ENCODE measurements around a stretch of chr9.

DNA sequence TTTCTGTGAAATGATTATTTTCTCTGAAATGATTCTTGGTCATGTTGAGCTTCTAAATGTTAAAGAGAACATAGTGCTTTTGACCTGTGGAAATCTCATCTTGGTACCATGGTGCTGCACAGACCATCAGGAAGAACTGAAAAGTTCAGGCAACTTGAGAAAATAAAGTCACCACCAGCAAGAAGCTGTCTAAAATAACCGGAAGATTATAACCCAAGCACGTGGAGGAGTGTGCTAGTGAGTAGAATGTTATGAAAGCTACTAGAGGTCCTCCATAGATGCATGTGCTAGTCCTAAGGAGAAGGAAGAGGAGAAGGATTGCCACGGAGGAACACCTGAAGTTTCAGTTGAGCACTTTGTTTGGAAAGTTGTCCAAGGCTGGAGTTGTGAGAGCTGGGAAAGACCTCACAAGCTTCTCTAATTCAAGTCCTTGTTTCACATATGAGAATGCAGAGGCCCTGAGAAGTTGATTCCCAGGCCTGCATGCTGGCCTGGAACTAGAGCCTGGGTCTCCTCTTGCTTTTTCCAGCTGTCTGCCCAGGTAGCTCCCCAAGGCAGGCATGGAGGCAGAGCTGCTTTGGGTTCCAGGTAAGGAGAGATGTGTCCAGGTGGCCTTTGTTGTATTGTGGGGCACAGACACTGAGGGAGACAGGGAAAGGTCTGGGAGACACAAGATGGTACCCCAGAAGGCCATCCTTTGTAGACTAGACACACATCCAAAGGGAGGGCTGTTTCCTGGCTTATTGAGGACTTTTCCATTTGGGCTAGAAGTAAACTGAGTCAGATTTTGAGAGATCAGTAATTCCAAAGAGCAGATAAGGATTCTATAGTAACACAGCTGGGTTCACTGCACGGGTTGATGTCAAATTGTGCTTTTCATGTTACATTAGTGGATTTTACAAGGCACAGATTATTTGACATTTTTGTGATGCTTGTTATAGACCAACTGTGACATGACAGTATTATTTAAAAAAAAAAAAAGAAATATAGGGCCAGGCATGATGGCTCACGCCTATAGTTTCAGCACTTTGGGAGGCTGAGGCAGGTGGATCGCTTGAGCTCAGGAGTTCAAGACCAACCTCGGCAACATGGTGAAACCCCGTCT, 293.5 kb downstream of the AOPEP start:
- PRO-cap, result no peak
- RAMPAGE, long total RNA, result no peak

GRCh38 chr9:95023874-95024136, 293.7 kb downstream of the FANCC start:
- PRO-cap, result no peak
- RAMPAGE, long total RNA, result no peak

DNA sequence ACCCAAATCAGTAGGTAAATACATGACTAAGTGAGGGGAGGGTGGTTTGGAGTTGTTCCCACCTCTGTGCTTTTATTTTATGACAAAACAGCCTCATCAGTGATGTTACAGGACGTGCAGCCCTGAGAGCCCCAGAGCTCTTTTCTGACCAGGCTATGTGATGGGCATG, 284.9 kb downstream of the FANCC start:
- PRO-cap, result no peak
- RAMPAGE, long total RNA, result no peak

- PRO-cap, result no peak
- RAMPAGE, long total RNA, result no peak
These were observed 273.6 kb downstream of the FANCC start for GRCh38 chr9:95043844-95044387.

GRCh38 chr9:95065089-95065664, 252.3 kb downstream of the FANCC start:
- PRO-cap, result bidirectional peak, plus-strand start at chr9:95065474, minus-strand start at chr9:95065245
- RAMPAGE, long total RNA, result no peak

DNA sequence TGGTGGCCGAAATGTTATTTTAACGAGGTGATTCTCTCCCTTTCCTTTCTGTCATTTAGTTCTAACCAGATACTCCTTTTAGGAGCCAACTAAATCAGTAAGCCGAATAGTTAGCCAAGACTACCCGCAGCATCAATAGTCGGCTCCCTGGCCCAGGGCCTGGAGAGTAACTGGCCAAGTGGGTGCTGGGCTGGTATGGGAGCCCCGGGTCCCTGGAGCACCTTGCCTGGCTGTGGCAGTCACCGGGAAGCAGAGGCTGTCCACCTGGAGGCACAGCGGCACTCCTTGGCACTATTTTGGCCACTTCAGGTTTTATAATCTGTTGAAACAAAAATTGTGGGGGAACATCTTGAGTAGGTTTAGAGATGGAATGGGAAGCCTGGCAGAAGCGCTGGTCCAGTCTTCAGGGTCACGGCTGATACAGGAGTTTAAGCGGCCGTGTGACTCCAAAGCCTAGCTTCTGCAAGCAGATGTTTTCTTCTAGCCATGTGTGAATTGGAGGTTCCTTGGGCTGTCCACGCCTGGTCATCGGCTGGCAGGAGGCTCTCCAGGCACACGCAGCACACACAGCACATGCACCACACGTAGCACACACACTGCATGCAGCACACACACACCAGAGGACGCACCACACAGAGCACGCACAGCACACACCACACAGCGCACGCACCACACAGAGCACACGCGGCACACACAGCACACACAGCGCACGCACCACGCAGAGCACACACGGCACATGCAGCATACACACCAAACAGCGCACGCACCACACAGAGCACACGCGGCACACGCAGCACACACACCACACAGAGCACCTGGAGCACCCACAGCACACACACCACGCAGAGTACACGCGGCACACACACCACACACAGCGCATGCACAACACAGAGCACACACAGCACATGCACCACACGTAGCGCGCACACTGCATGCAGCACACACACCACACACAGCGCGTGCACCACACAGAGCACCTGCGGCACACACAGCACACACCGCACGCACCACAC, 234.5 kb downstream of the FANCC start:
- PRO-cap, result no peak
- RAMPAGE, long total RNA, result no peak

GRCh38 chr9:95099563-95100609, 217.6 kb downstream of the FANCC start:
- PRO-cap, result no peak
- RAMPAGE, long total RNA, result no peak

GRCh38 chr9:95112668-95113524, 204.6 kb downstream of the FANCC start:
- PRO-cap, result no peak
- RAMPAGE, long total RNA, result no peak

DNA sequence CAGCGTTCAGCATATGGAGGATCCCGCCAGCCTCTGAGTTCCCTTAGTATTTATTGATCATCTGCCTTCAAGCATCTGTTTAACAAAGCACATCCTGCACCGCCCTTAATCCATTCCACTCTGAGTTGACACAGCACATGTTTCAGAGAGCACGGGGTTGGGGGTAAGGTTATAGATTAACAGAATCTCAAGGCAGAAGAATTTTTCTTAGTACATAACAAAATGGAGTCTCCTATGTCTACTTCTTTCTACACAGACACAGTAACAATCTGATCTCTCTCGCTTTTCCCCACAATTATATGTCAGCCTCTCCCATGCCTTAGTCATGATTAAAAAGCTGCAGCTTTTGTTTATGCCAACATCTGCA, 47.6 kb downstream of the FANCC start:
- PRO-cap, result no peak
- RAMPAGE, long total RNA, result no peak

- PRO-cap, result unidirectional peak, plus-strand start at chr9:95313391
- RAMPAGE, long total RNA, result no peak
These were observed 4.4 kb downstream of the FANCC start for GRCh38 chr9:95313024-95313544.

- PRO-cap, result bidirectional peak, plus-strand start at chr9:95506010, minus-strand start at chr9:95505878; bidirectional peak, plus-strand start at chr9:95506188, minus-strand start at chr9:95506184
- RAMPAGE, long total RNA, result no peak
These were observed 3.4 kb downstream of the PTCH1 start for GRCh38 chr9:95505458-95506311.

GRCh38 chr9:95553035-95553716, 44.1 kb upstream of the PTCH1 start:
- PRO-cap, result bidirectional peak, plus-strand start at chr9:95553480, minus-strand start at chr9:95553340
- RAMPAGE, long total RNA, result no peak

GRCh38 chr9:95681066-95681455, 172.0 kb upstream of the PTCH1 start:
- PRO-cap, result no peak
- RAMPAGE, long total RNA, result no peak

DNA sequence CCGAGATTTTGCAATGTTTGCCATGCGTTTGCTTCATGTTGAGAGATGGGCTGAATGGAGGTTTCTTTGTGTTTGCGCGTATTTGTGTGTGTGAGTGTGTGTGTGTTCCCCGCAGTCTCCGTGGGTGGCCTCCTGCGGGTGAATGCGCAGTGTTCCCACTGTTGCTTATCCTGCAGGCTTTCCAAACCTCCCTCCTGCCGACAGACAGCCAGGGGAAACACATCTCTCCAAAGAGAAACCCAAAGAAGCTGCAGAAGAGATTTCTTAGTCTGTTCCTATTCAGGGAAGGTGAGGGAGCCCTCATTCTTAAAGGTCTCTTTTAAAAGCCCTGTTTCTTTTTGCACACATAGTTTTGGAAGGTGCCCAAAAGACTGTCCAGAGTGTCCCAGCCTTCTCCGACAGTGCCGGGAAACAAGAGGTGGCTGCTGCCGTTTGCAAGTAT, 103.8 kb upstream of the ERCC6L2 start:
- PRO-cap, result no peak
- RAMPAGE, long total RNA, result no peak

DNA sequence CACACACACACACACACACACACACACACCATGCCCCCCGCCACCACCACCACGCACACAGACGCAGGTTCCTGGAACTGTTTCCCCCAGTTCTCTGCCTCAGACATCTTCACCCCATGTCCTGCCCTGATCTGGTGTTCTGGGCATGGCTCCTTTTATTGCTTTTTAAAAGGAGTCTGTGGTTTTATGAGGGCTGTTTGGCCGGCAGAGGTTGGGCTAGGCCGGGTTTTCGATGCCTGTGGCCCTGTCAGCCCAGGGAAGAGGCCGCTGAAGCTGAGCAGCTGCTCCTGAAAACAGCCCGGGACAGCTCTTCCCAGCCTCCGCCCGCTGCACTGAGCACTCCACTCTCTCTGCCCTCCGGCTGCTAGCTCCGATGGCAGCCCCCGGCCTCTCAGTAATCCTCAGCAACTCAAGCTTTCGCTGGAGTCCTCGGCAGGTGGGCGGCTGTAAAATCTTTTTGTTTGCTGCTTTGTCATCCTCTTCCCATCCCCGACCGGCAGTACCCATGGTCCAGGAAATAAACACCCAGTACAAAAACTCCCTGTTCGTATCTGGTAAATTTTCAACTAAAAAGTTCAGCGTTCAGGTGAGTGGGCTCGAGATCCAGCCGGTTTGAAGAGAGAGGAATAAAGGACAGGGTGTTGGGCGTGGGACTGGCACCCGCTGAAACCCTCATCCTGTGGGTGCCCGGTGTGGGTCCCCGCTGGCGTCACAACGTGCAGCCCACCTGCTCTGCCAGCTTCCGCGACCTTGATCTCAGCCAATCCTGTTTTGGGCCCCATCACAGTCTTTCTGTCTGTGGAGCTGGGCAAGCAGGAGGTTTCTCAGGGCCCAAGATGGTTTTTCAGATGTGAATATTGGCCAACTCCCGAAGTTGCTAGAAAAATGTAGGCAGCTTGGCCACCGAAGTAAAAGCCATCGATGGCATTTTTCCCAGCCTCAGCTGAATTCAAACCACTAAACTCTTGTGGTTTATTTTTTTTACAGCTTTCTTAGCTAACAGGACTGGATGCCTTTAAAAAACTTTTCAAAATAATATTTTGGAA, 102.9 kb upstream of the ERCC6L2 start:
- PRO-cap, result bidirectional peak, plus-strand start at position 316 of the sequence, minus-strand start at position 334 of the sequence
- RAMPAGE, long total RNA, result no peak

DNA sequence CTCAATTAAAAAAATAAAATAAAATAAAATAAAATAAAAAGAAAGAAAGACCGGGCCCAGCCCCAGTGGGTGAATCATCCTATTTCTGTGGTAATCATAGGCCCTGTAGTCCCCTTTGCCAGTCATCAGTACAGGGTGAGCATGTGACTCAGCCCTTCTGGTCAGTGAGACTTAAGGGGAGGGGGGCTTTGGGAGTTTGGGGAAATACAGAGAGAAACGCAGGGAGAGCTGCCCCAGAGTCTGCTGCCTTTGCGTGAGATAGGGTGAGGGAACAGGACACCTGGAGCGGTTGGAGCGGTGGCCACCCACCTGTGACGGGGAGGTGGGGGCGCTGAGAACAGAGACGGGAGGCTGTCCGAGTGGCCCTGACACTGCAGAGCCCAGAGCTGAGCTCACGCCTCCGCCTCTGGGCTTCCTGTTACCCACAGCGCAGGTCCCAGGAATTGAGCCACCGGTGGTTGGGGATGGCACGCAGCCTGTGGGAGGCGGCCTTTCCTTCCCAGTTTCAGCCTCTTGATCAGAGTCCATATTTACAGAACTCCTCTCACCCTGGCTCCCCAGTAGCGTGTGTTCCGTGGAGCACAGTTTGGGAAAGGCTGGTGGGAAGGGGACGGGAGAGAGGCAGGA, 92.0 kb upstream of the ERCC6L2 start:
- PRO-cap, result no peak
- RAMPAGE, long total RNA, result no peak

DNA sequence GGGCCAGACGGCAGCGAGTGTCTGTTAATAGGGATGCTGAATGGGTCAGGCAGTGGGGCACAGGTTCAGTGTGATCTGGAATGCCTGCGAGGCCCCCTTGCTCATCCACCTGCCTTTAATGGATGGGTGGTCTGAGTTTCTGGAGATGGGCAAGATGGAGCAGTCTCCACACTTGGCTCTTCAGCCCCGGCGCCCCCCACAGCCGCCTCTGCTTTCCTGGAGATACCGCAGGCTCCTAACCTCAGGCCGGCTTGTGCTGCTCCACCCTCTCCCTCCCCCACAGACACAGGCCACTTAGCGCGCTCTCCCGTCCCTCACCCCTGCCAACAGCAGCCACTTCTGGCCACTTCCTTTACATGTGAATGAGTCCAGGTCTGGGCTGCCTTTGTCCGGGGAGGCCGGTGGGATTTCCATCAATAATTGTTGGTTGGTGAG, 147.2 kb downstream of the ERCC6L2 start:
- PRO-cap, result bidirectional peak, plus-strand start at position 357 of the sequence, minus-strand start at position 210 of the sequence
- RAMPAGE, long total RNA, result no peak

DNA sequence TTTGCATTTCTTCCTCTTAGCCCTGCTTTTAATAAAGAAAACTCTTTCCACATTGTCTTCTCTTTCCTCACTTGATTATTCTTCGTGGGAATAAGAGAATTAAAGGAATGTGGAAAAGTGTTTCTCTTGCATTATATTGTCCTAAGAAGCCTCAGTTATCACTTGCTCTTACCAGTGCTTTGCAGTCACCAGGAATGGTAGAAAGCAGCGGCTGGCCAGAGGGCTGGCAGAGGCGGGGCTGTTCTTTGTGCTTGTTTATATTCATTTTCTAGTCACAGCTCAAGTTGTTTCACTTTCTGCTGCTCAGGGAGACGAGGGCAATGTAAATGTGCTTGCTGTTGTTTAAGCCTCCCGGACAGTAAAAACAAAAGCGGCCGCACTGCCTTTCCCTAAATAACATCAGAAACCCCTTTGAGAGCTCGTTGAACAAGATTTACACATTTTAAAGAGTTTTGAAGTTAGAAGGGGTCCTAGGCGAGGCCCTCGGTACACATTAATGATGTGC, 164.7 kb downstream of the HSD17B3 start:
- PRO-cap, result bidirectional peak, plus-strand start at position 292 of the sequence, minus-strand start at position 196 of the sequence
- RAMPAGE, long total RNA, result no peak

DNA sequence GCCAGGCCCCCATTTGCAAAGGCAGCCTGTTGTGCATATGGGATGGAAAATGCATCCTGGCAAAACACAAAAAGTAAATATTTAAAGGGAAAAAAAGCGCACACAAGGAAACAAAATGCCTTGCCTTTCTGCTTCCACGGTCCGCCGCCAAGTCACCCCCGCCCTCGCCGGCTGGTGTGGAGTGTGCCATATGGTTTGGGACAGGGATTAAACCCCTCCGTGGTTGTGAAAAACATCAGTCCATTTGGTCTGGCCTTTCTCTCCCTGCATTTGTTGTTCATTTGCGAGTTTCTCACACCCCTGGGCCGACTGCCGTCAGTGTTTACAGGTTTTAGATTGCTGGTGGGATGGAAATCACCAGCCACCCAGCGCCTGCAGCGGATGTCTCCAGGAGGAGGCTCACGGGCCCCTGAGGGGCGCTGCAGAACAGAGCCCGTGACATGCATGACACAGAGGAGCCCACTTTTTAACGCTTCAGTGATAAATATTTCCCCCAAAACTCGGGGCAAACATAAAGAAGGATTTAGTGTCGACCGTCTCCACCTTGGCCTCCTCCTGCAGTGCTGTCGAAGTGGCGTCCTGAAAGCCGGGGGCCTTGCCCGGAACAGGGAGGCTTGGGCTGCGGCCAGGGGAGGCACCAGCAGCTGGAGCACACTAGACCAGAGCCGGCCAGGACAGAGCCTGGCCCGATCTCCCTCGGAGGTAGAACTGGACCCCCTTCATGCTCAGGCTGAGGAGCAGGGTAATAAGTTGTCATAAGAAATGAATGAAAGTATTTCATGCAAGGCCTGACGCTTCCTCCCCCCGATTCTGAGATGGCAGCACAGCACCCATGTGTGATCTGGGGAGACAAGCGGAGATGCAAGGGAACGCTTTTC, 161.4 kb downstream of the HSD17B3 start:
- PRO-cap, result no peak
- RAMPAGE, long total RNA, result no peak

DNA sequence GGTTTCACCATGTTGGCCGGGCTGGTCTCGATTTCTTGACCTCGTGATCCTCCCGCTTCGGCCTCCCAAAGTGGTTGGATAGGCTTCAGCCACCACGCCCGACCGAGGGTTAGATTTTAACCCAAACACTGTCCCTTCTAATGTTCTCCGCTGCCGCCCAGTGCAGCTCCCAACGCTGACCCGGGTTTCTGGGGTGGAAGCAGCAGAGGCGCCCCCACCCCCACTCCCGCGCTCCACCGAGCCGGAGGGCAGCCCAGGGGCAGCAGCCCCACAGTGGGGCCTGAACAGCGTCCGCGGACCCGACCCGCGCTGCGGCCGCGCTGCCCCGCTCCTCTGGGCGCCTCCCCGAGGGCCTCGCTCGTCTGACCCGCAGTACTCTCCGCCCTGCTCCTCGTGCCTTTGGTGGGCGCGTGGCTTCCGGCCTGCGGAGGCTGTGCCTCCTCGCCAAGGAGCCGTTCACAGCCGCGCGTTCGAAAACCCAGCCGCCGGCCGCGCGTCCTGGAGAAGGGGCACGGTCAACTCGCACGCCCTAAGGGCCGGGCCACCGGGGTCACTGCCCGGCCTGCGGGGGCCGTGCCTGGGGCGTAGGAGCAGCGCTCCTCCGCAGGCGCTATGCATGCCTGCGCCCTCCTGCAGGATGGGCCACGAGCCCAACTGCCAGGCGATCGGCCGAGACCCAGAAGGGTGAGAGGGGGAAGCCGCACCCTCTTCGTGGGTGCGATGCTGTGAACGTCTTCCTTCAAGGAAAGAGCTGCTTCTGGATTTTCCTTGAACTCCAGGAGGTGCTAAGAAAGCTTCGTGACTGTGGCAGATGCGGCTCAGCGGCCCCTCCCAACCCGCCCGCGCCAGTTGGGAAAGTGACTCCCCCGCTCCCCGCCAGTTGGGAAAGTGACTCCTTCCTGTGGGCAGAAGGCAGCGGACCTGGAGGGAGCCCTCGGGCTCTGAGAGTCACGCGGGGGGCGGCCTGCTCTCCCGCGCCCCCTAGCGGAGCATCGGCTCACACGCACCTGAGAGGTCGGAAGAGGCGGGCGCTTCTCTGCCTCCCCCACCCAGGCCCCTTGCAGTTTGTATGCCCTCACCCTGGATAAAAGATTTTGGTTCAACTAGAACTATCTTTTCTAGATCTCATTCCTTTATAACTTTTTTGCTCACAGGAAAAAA, 82.7 kb downstream of the HSD17B3 start:
- PRO-cap, result no peak
- RAMPAGE, long total RNA, result no peak